Lung (tissue), 4 donors: Measurements from ENCODE around the gene ENDOU.

DNA sequence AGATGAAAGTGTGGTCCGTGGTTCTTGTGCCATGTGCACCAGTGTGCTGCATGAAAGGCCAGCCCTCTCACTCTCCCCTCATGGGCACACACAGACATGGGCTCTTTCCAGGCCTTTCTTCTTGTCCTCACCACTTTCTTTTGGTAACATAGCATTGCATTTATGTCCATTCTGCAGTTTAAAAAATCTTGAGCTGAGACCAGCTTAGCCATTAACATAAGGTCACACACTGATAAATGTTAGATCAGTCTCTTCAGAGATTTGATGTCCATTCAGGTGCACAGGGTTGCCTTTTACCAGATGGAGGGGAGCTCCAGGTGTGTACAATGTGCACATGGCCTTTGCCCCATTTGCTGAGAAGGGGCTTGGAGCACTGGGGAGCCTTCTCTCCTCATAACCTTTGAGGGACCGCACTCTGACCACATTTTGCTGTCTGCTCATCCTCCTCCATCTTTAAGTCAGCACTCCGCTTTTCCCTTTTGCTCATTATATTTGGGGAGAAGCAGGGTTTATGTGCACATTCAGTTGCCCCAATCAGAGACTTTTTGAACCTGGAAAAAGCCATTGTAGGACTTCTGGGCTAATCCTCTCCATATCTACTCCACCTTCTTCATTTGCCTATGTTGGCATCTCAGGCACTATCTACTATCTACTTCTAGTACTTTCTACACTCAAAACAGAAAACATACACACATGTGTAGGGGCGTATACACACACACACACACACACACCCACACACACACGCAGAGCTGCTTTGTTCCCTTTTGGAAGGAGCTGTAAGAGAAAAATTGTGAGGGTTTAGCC is 28.7 kb upstream of the SLC38A2 start:
- PRO-cap, result no peak
- RAMPAGE, long total RNA, result no peak
- RRBS, result no CpG with 5 or more reads among the region's 5 CpGs

- PRO-cap, result no peak
- RAMPAGE, long total RNA, result no peak
- RRBS, result no CpG with 5 or more reads among the region's 9 CpGs
Observed at GRCh38 chr12:46548353-46549302, 176.1 kb upstream of the SLC38A2 start.

DNA sequence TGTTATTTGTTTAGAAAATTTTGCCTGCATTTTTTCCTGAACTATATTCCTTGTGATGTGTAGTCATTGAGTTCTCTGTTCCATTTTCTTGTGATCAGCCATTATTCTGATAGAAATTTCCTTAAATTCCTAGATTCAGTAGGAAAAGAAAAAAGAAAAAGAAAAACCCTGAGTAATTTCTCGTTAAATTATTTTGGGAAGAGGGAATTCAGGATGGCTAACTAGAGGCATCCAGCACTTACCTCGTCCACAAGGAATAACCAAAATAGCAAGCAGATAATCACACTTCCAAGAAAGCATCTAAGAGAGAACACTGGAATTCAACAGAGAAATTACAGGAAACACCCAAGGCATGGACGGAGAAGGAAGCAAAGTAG is 222.7 kb downstream of the SLC38A4 start:
- PRO-cap, result no peak
- RAMPAGE, long total RNA, result no peak
- RRBS, result no CpG with 5 or more reads among the region's 3 CpGs

DNA sequence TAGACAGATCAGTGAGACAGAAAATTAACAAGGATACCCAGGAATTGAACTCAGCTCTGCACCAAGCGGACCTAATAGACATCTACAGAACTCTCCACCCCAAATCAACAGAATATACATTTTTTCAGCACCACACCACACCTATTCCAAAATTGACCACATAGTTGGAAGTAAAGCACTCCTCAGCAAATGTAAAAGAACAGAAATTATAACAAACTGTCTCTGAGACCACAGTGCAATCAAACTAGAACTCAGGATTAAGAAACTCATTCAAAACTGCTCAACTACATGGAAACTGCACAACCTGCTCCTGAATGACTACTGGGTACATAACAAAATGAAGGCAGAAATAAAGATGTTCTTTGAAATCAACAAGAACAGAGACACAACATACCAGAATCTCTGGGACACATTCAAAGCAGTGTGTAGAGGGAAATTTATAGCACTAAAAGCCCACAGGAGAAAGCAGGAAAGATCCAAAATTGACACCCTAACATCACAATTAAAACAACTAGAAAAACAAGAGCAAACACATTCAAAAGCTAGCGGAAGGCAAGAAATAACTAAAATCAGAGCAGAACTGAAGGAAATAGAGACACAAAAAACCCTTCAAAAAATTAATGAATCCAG is 205.6 kb downstream of the SLC38A4 start:
- PRO-cap, result no peak
- RAMPAGE, long total RNA, result no peak
- RRBS, result no CpG with 5 or more reads among the region's 2 CpGs

DNA sequence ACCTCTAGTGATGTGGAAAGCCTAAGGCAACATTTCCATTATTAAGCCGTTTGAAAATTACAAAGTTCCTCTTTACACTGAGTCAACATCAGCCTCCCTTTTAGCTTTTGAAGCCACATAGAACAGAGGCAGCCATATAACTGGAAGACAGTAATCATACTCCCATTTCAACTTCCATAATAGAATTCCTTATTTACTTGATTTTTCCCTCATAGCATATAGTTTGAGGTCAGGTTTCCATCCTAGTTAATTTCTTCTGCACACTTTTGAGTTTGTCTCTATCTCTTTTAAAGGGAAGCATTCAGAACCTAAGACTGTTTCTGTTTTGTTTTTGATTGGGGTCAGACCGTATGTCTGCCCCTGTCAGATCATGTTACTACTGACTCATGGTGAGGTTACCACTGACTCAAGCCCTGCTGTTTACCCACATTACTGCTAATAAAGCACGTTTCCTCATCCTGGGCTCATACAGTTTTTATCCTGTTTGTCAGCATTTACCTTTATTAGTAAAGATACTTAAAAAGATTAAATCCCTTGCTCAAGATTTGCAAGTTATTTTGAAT is 160.9 kb downstream of the SLC38A4 start:
- PRO-cap, result no peak
- RAMPAGE, long total RNA, result no peak
- RRBS, result no CpG with 5 or more reads among the region's 3 CpGs

GRCh38 chr12:46786725-46787300 is 39.0 kb downstream of the SLC38A4 start:
- PRO-cap, result no peak
- RAMPAGE, long total RNA, result no peak
- RRBS, result no CpG with 5 or more reads among the region's 3 CpGs

DNA sequence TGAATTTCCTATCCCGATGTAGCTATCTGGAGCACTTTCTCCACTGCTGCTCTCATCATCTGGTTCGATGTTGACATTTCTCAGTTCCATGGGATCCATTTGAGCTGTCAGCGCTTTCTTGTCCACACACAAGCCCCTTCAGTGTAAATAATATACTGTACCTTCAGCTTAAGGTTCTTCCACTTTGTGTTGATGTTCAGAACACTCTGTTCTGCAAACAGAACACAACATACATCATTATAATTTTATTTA is 32.9 kb downstream of the SLC38A4 start:
- PRO-cap, result no peak
- RAMPAGE, long total RNA, result no peak
- RRBS, result no CpG with 5 or more reads among the region's 3 CpGs

DNA sequence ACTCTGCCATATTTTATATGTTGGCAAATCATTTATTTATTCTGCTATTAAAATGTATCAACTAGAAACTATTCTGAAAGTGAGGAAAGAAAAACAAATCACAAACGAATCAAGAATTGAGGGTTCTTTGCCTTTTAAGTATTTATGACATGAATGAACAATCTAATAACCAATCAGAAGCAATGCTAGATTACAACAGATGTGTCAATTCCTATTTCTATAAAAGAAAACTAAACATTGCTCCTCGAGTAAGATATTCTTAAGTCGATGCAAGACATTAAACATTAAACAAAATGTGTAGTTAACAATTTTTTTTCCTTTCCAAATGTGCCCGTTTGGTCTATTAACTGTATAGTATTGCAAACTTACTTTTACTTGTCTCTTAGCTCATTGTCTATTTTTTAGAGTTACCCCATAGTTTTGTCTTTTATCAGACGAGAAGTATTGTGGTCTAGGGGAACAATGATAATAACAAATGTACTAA is 21.4 kb downstream of the SLC38A4 start:
- PRO-cap, result no peak
- RAMPAGE, long total RNA, result no peak
- RRBS, result no CpG with 5 or more reads among the region's 5 CpGs

GRCh38 chr12:47078474-47079203 is 782 bp upstream of the PCED1B start:
- PRO-cap, result no peak
- RAMPAGE, long total RNA, result no peak
- RRBS, result 3% methylated on average over 6 of the region's 17 CpGs

GRCh38 chr12:47223354-47224171 is 143.8 kb upstream of the AMIGO2 start:
- PRO-cap, result no peak
- RAMPAGE, long total RNA, result no peak
- RRBS, result no CpG with 5 or more reads among the region's 9 CpGs

GRCh38 chr12:47378871-47379188 is 299.1 kb upstream of the AMIGO2 start:
- PRO-cap, result no peak
- RAMPAGE, long total RNA, result no peak

GRCh38 chr12:47725107-47725596 is at the start of gene ENDOU:
TSS of gene ENDOU (minus strand) at chr12:47725490.
- PRO-cap, result no peak
- RAMPAGE, long total RNA, result no peak
- RRBS, result no CpG with 5 or more reads among the region's 8 CpGs

- PRO-cap, result no peak
- RAMPAGE, long total RNA, result no peak
- RRBS, result no CpG with 5 or more reads among the region's 7 CpGs
Observed at GRCh38 chr12:47725775-47726395, 595 bp upstream of the ENDOU start.

GRCh38 chr12:47736701-47737747 is 11.7 kb upstream of the ENDOU start:
- PRO-cap, result no peak
- RAMPAGE, long total RNA, result no peak
- RRBS, result no CpG with 5 or more reads among the region's 24 CpGs

GRCh38 chr12:47741249-47742009 is 16.1 kb upstream of the ENDOU start:
- PRO-cap, result no peak
- RAMPAGE, long total RNA, result no peak
- RRBS, result no CpG with 5 or more reads among the region's 7 CpGs

DNA sequence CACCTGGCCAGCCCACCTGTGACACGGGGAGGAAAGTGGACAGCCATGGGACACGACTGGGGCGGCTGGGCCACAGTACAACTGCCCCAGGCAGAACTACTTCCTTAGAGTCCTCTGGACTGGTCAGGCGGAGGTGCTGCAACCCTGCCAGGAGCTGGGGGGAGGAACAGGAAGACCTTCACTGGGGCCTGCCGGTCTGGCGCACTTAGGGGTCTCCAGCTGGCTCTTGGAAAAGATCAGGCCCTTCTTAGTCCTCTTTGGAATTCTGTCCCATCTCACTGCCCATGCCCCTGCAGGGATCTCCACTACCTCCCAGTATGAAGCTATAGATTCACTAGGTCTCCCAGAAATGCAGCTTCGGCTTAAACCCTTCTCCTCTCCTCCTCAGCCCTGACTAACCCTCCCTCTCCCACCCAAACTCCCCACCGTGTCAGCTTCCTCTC is 596 bp downstream of the RAPGEF3 start:
- PRO-cap, result no peak
- RAMPAGE, long total RNA, result no peak
- RRBS, result no CpG with 5 or more reads among the region's 8 CpGs

GRCh38 chr12:47759419-47759707 is 683 bp upstream of the RAPGEF3 start:
- PRO-cap, result no peak
- RAMPAGE, long total RNA, result no peak
- RRBS, result 0% methylated on average over 1 of the region's 15 CpGs

GRCh38 chr12:47762950-47763332 is 4.3 kb upstream of the RAPGEF3 start:
- PRO-cap, result no peak
- RAMPAGE, long total RNA, result no peak
- RRBS, result no CpG with 5 or more reads among the region's 2 CpGs

DNA sequence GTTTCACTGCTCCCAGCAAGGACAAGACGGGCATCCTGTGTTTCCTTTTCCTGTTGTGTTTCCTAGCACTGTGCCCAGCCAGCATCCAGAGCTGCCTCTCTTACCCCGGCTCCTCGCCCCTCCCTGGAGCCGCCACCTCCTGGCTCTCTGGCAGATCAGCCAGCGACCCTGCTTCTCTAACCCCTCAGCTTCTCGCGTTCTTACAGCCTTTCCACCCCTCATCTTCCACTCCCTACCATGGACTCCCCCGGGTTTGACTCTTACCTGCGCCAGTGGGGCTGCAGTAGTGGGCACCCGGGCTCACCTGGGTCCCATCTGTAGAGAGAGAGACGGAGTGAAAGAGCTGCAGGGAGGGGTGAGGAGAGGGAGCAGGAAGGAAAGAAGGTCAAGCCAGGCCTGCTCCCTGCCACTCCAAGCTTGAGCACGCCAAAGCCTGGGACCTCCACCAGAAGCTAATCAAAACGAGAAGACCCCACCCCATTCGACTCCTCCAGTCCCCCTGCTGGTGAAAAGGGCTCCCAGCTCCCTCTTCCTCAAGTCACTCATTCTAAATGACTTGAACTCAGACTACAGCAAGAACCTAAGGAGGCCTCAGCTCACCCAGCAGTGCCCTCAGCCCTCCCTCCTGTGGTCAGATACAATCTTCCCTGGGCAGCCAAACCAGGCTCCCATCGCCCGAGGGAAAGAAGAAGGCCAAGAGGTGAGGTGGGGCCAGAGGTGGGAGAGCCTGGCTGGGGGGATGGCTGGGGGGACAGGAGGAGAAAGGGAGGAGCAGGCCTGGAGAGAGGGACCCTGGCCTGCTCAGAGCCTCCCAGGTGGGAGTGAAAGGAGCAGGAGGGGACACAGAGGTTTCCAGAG is 17.5 kb downstream of the HDAC7 start:
- PRO-cap, result no peak
- RAMPAGE, long total RNA, result no peak
- RRBS, result 54% methylated on average over 3 of the region's 16 CpGs

GRCh38 chr12:47813479-47814557 is 5.9 kb downstream of the HDAC7 start:
- PRO-cap, result no peak
- RAMPAGE, long total RNA, result no peak
- RRBS, result no CpG with 5 or more reads among the region's 11 CpGs